HGPS cell (cell line): ENCODE measurements around a stretch of chr3.

- RRBS, result no CpG with 5 or more reads among the region's 6 CpGs
Observed at GRCh38 chr3:188322714-188323543, 169.0 kb downstream of the LPP start.

GRCh38 chr3:188653989-188654341 is 500.0 kb downstream of the LPP start:
- RRBS, result no CpG with 5 or more reads among the region's 2 CpGs

DNA sequence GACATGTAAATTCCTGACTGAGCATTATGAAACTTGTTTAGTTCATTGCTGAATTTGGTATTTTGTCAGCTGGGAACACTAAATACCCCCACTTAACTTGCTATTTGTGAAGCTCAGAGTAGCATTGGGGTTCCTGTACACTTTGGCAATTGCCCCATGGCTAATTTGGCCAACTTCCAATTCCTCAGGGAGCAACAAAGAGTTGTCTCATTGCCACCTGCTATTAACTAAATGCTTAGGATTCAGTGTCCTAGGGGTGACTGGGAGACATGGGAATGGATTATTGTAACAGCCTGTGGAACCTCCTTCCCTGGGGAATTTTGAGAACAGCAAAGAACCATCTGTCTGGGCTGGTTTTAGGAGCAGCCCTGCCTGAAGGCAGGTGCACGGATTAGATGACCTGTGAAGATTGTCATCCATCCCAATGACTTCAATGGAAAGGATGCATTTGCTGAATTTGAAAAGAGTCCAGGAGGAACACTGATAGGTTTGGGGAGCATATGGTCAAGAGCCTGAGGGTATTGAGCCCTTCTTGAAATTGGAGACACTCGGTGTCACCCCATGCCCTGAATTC is 437.3 kb upstream of the TPRG1 start:
- RRBS, result no CpG with 5 or more reads among the region's 2 CpGs

- RRBS, result no CpG with 5 or more reads among the region's 1 CpG
Observed at GRCh38 chr3:188853836-188854321, 317.9 kb upstream of the TPRG1 start.

- RRBS, result no CpG with 5 or more reads among the region's 8 CpGs
Observed at GRCh38 chr3:188866137-188866574, 305.6 kb upstream of the TPRG1 start.

DNA sequence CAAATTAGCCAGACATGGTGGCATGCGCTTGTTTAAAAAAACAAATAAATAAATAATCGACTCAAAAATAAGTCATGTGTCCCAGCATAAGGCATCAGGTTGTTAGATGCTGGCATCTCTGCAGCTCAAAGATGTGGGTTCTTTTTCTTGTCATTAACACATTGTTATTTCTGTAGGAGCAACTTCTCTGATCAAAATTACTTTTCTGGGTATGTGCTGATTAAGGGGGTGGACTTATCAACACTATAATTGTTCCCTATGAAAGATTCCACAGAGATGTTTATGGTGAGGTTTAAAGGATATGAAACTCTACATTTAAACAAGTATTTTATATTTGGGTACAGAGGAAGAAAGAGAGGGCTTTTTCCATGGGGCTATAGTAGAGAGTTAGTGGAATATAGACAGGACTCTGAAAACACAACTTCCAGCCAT is 294.0 kb upstream of the TPRG1 start:
- RRBS, result no CpG with 5 or more reads among the region's 2 CpGs

GRCh38 chr3:188951662-188952245 is 220.0 kb upstream of the TPRG1 start:
- RRBS, result no CpG with 5 or more reads among the region's 11 CpGs

DNA sequence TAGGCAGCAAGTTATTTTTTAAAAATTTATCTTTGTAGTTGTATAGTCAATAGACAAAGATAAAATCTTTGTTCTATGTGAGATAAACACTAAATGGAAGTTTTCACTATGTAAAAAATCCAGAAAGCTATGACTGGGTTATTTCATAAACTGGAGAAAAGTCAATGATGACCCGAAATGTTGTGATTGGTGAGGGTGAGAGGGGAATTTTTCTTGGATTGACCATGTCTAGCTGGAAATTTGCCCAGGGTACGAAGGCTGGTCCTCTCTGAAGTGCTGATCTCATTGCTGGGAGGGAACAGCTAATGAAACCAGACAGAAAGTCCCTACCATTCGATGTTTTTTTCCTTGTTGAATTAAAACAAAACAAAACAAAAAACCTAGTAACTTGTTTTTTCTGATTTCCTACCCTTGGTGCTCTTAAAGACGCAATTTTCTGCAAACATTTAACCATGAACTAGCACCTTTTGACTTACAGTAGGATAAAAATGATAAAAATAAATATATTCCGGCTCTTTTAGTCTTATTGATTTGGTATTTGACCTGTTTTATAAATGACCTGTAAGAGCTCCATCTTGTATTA is 14.4 kb downstream of the TPRG1 start:
- RRBS, result no CpG with 5 or more reads among the region's 5 CpGs

DNA sequence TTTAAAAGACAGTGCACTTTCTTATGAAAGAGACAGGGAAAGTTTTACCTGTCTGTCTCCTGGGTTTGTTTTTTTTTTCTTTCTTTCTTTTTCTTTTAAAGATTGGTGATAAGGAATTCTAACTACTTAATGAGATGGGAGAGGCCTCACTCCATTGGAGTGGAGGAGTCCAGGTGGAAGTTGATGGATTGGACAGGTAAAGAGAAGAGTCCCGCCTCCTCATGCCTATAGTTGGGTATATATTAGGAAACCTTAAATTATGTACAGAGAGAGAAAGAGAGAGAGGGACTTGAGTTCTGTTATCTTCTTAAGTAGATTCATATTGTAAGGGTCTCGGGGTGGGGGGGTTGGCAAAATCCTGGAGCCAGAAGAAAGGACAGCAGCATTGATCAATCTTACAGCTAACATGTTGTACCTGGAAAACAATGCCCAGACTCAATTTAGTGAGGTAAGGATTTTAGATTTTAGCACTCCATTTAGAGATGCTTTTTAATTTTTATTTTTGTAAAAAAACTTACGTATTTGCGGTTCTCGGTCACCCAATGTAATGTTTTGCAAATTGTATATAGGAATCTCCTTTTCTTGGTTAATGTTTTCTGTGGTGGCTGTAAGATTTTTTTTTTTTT is 158.3 kb downstream of the TP63 start:
- RRBS, result no CpG with 5 or more reads among the region's 5 CpGs

DNA sequence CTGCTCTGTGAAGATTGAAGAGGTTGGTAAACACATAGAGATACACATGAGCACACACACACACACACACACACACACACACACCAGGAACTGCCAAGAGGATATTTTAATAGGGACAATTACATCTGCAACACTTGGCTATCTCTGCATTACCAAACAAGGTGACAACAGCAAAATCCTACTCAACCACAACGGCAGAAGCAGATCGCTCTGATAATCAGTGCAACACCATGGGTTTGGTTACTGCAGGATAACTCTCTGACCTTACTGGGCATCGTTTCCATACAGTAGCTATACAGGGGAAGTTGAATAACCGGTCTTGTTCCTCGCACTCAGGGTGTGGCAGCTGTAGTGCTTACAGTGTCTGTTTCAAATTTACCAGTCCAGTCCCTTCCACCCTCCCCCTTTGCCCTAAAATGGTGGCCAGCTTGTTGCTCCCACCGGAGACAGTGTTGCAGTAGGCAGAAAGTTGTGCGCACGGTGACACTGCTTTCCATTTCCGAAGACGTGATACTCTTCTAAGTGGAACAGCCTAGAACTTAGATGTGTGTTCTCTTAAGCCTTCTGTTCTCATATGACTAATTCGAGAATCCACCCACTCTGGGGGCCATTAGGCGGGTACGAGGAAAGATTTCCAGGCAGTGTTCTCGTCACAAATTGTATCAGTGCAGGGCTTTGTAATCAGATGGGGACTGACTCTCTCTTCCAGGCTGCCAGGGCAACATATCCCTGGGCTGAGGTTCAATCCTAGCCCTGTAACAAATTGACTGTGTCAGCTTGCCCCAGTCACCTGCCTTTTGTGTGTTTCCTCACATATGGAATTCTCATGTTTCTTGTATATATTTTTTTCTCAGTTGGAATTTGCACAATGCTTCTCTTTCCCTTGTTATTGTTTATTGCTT is 176.1 kb downstream of the P3H2 start:
- RRBS, result no CpG with 5 or more reads among the region's 14 CpGs

DNA sequence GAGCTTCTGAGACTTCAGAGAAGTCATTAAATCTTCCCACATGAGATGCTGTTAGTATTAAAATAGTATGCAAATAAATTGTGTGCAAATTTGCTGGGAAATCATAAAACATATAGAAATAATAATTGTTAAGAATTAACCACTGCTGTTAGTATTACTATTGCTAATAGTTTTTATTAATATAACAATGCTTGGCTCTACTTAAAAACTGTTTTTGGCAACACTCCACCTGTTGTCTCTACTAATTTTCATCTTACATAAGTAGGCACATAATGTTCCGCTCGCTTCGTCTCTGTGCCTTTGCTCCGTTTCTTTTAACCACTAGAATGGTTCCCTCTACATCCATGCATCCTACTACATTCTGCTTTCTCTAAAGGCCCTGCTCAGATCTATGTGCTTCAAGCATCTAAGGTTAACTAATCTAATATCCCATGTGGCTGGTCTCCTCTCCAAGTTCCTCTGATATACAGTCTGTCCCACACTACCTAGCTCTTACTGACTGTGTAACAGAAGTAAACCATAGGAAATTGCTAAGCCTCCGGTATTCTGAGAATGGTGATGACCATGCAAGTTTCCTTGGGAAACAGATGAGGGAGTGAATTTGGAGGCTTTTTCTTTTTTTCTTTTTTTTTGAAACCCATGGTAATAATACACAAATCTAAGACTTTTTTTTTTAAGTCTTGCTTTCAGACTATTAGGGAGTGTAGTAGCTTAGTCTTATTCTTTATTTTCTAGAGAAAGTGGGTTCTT is 138.3 kb downstream of the P3H2 start:
- RRBS, result no CpG with 5 or more reads among the region's 5 CpGs

- RRBS, result no CpG with 5 or more reads among the region's 5 CpGs
Observed at GRCh38 chr3:189999659-190000177, 121.0 kb downstream of the P3H2 start.

- RRBS, result no CpG with 5 or more reads among the region's 4 CpGs
Observed at GRCh38 chr3:190053866-190054760, 66.6 kb downstream of the P3H2 start.

DNA sequence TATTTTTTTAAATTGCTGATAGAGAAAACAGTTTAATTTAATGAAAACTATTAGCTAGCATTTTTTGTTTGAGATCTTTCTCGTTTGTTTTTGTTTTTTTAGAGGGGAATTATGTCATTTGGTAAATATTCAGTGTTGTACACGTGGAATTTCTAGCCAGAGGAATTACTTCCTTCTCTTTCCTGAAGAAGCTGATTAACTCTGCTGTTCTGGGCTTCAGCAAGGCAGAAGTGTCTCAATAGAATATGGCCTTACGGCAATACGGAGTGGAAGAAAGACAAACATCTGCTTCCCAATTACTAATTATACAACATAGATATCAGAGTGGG is 12.0 kb downstream of the P3H2 start:
- RRBS, result no CpG with 5 or more reads among the region's 4 CpGs

GRCh38 chr3:190109089-190109804 is 11.4 kb downstream of the P3H2 start:
- RRBS, result no CpG with 5 or more reads among the region's 4 CpGs

- RRBS, result no CpG with 5 or more reads among the region's 7 CpGs
Observed at GRCh38 chr3:190144669-190145165, 24.0 kb upstream of the P3H2 start.

GRCh38 chr3:190325903-190326552 is 3.8 kb upstream of the CLDN1 start:
- RRBS, result no CpG with 5 or more reads among the region's 5 CpGs

GRCh38 chr3:190487101-190487474 is 26.8 kb upstream of the IL1RAP start:
- RRBS, result no CpG with 5 or more reads among the region's 1 CpG

GRCh38 chr3:190860544-190860988 is 1.9 kb downstream of the GMNC start:
- RRBS, result no CpG with 5 or more reads among the region's 8 CpGs

GRCh38 chr3:190964800-190965786 is 102.6 kb upstream of the GMNC start:
- RRBS, result no CpG with 5 or more reads among the region's 40 CpGs